WTC11 (cell line): ENCODE measurements around a stretch of chr6.

DNA sequence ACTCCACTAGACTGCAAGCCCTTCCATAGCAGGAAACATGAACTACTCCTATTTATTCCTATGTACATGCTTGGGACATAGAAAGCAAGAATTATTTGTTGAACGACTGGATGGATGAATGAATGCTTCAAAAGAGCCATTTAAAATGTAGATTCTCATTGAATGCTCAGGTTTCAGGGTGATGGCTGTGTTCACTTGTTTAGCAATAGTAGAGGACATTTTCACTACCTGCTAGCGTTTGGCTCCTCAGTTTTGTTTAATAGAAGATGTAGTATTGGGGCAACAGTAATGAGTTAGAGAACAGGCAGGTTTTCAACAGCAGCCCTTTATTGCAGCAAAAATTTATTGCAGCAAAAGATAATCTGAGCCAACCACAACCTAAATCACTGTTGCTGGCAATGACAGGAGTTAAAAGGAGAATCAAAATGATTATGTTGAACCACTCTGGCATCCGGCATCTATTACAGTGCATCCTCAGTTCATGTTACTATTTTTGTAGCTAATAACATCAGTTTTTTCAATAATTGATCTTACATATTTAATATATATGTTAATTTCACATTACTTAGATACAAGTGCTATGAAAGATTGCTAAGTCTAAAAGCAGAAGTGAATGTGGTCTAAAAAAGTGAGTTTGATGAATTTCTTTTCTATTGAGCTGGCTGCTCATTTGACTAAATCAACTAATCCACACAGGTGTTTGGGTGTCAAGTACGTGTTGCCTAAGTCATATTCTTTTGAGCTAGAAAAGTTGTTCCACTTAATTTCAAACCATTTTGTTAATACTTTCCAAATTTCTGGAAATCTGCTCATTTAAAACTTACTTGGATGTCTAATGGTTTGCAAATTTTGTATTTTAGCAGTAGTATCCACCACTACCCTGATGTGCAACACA is 46.4 kb upstream of the EZR start:
- PRO-cap: no peak

- PRO-cap: unidirectional peak, minus-strand start at chr6:158922149; bidirectional peak, plus-strand start at chr6:158922543, minus-strand start at chr6:158922263
Measured at GRCh38 chr6:158922079-158922488, 77.9 kb downstream of the RSPH3 start.

GRCh38 chr6:158923808-158924588 is 76.0 kb downstream of the RSPH3 start:
- PRO-cap: no peak

DNA sequence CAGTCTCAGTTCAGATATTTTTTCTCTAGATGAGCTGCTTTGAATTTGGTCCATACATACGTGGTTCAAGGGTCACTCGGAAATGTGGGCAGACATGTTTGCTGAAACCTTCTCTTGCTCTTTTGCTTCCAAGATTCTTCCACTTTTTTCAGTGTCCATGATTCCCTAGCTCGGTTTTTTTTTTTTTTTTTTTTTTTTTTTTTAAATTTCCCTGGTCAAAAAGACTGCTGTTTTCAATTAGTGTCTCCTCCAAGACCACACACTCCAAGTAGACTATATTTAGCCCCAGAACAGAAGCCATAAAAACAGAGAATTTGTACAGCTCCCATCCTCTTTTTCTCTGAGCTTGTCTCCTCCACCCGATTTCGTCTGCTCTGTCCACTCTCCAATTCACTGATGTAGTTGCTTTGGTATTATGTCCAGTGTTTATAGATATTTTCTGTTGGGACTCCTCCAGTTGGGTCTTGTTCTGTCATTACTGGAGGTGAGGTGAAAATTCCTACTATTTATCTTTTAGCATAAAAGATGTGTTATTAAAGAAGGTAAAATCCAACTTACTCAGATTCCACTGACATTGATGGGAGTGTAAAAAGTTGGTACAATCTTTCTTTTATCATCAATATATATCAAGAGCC is 37.6 kb downstream of the RSPH3 start:
- PRO-cap: no peak

GRCh38 chr6:159000379-159000628 is 302 bp upstream of the RSPH3 start:
- PRO-cap: no peak

DNA sequence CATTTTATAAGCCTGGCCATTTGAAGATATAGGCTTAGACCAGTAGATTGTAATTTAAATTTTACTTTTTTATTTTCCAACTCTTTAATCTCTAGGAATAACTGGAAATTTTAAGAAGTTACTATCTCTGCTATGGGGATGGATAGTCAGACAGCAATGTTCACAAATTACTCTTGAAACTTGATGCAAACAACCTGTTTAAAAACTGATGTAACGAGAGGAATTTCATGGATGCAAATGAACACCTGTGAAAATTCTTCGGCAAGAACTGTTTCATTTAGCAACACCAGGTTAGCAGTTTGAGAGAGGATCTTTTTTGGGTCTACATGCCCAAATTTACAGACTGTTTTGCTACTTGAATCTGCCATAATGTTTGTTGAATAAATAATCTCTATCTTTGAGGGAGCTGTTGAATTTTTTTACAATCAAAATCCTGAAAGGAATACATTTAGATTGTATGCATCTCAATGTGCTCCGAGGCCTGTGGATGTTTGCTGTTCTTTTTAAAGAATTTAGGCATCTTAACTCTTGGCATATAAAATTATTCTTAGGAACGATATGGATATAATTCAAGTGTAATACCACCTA is 20.1 kb upstream of the RSPH3 start:
- PRO-cap: no peak

DNA sequence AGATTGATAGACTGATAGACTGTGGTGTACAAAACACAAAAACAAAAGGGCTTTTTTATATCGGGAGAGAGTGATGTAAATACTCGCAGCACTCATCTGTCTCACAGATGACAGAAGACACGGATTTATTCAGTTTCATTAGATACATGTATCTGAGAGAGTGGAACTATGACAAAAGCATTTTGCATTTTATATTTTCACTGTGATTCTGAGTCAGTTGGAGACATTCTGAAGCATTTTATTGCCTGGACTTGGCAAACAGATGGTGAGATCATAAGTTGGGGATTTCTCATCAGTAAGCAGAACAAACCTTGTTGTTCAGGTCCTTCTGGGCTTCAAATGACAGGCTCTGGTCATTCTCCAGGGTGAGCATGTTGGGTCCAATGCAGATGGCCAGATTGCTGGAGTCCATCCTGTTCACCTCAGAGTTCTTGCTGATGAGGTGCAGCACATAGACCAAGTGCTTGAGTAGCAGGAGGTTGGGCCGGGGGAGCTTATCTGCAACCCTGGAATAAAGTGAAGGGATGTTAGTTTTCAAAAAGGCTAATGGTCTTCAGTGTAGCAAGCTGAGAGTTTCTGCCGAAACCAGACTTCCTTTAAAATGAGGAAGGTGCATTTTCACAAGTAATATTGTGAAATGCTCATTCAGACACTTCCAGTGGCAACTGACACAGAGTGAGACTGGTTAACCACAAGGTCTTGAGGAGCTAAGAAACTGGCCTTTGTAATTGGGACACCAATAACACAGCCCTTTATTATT is 5.8 kb downstream of the TAGAP start:
- PRO-cap: no peak

DNA sequence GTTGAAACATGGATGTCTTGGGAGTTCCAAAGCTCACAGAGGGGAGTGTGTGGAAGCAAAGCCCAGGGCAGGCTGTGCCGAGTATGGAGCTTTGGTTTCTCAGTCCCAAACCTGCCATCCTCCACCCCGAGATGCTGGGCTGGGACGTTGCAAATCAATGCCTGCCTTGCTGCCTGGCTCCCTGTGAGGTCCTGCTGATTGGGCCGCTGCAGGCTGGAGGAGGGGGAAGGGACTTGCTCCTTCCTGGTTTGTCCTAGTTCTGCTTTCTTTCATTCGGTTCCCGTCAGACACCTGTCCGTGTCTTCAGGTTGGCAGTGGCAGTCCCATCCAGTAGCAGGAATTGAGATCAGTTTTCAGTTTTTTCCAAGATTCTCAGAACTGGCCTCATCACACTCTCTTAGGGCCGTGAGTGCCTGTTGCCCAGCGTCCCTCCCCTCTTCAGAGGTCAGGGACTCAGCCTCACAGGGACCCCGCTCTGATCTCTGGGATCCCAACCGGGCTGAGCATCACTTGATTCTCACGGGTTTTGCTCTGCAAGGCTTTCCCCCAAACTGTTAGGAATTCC is 24.1 kb upstream of the TAGAP start:
- PRO-cap: bidirectional peak, plus-strand start at position 286 of the sequence, minus-strand start at position 133 of the sequence

GRCh38 chr6:159217365-159218064 is 48.3 kb downstream of the FNDC1 start:
- PRO-cap: unidirectional peak, minus-strand start at chr6:159217609

DNA sequence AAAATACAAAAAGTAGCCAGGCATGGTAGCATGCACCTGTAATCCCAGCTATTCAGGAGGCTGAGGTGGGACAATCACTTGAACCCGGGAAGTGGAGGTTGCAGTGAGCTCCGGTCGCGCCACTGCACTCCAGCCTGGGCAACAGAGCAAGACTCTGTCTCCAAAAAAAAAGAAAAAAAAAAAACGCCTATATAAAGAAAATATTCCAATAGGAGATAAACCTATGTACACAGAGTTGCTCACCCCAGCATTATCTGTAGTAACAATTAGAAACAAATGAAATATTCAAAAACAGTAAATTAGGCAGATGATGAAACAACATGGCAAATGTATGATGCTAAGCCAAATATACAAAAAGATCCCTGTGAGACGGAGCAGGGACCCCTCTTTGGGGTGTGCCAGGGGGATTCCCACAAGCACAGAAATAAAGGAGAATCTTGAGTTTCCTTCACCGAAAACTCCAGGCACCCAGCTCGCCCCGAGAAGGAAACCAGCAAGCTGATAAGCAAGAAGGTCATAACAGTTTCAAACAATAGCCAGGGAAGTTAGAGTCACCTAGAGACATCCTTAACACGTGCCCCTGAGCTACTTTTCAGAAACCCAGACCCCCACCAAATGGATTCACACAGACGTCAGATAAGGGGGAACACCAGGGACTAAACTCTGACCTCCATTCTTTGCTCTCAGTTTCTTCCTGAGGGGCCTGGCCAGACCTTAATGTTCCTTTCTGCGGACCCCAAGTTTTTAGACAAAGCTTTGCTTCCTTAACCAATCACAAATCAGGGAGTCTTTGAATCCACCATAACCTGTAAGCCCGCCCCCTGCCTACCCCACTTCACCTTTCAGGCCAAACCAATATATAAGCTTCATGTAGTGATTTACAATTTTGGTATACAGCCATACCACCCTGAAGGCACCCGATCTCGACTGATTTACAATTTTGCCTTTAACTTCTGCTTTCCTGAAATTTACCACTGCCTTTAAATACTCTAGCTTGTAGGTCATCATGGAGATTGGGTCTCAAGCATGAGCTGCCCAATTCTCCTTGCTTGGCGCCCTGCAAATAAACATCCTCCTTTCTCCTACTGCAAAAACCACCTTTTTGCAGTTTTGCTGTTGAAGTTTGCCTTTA is 11.9 kb downstream of the SOD2 start:
- PRO-cap: no peak

DNA sequence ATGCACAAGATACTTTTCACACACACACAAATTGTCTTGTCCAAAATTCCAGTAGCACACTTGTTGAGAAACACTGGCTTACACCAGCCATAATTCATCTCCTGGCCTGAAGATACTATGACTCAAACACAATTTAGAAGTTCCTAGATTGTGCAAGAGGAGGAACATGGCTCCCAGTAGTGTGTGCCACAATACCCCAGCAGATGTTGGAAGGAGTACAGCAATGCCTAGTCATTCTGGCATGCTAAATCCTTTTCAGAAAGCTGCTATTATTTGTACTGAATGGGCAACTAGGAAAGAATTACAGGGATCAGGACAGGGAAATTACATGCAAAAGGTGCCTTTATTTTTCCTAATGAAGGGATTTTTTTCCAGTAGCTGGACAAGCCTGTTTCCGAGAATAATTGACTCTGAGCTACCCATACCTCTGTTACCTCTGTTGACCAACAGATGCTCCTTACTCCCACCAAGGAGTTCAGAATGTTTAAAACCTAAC is 10.5 kb upstream of the WTAP start:
- PRO-cap: no peak

GRCh38 chr6:159788752-159789335 is 558 bp downstream of the TCP1 start:
- PRO-cap: bidirectional peak, plus-strand start at chr6:159789254, minus-strand start at chr6:159788868

- PRO-cap: no peak
Measured at GRCh38 chr6:159798512-159798816, 1.6 kb upstream of the PNLDC1 start.

- PRO-cap: no peak
Measured at GRCh38 chr6:159980300-159980671, 11.4 kb downstream of the IGF2R start.

GRCh38 chr6:159981192-159982478 is 12.8 kb downstream of the IGF2R start:
- PRO-cap: no peak

DNA sequence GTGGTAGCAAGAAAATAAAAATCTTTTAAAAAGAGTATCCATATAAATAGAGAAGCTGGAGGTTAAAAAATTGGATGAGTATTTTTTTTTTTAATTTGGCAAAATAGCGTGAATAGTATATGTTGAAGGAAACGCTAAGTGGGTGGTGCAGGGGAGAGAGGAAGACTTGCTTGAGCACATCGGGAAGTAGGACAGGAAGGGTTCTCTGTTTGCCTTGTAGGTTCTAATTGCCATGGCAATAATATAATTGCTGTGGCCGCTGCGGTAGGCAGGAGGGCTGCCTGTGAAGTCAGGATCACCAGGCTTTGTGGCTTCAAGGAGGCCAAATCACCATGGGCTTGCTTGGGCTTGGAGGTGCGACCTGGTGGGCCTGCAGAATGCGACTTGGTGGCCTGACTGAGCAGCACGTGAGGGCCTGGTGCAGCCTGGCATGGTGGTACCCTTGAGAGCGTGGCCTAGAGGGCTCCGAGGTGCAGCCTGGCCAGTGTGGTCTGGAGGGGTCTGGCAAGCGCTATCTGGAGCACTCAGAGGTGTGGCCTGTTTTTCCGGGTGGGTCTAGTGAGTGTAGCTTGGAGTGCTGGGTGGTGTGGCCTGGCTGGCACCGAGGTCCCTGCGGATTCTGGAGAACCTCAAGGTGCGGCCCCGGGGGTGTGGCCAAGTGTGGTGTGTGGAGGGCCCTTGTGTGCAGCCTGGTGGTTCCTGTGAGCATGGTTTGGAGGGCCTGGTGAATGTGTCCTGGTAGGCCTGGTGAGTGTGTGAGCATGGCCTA is 35.3 kb downstream of the IGF2R start:
- PRO-cap: no peak

GRCh38 chr6:160016217-160016833 is 47.4 kb downstream of the IGF2R start:
- PRO-cap: no peak

DNA sequence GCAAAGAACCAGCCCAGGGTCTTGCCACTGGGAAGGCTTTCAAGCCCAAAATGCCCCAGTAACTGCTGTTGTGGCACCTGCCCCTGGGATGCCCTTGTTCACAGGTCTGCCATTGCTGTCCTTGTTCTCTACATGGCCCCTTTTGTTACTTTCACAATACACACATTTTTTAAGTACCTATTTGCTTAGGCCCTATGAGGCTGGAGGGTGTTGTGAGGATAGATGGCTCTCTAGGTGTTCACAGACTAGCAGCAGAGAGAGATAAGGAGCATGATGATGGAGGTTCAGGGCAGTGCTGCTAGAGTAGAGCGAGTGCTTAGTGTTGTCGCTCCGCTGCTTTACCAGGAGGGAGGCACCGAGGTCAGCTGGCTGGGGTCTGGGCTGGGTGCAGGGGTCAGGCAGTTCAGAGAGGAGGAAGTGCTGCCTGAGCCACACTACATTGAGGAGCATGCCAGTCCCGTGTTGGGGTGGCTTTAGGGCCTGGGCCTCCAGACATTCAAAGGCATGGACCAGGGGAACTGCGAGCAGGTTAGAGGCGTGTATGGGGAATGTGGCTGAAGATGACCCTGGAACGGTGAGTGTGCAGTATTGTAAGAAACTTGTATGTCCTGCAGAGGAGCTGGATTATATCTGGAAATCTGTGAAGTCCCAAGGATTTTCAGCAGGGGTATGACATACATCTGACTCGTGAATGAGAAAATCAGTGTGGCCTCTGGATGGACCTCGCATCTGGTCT is 66.8 kb downstream of the IGF2R start:
- PRO-cap: no peak

DNA sequence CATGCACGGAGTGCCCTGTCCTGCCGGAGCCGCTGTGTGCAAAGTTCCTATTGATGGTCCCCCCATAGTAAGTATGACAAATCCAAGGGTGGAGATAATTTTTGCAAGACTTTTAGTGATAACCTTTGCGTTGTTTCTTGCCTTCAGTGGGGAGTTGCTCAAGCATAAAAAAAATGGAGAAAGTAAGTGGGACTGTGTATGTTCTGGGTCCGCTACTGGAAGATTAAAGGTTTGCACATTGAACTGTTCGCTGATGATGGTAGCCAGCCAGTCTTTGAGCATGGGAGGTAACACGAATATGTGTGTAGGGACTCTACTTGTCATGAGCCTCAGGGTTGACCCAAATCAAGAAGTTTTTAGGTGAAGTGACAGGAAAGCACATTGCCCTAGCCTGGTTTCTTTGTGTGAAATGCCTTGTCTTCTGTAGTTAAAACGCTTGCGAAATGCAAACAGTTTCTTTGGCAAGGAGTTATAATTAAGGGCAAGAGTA is 47.7 kb upstream of the SLC22A1 start:
- PRO-cap: no peak

- PRO-cap: no peak
Measured at GRCh38 chr6:160083814-160084501, 37.7 kb upstream of the SLC22A1 start.